Measurements from ENCODE around the gene CST7.

- RRBS = no CpG with 5 or more reads among the region's 26 CpGs
Observed at GRCh38 chr20:23902098-23903252, 22.9 kb upstream of the CST5 start.

- RRBS = no CpG with 5 or more reads among the region's 15 CpGs
Observed at GRCh38 chr20:23980939-23981525, 7.5 kb downstream of the GGTLC1 start.

DNA sequence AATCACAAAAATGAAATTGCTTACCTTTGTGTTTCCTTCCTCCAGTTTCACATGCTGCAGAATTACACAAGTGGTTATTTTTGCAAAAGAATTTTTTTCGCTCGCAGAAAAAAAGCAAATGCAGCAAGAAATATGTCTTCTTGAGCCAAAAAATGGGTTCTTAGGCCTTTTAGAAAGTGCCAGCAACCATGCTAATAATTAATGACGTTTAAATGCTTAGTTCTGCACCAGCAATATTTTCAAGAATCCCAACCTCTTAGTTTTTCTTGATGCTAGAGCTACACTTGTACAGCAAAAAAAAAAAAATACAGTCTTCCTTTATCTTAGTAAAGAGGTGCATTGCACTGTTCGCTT, 6.7 kb upstream of the SYNDIG1 start:
- RRBS = no CpG with 5 or more reads among the region's 4 CpGs

- RRBS = 95% methylated on average over 3 of the region's 17 CpGs
Observed at GRCh38 chr20:24948842-24949583, at the start of gene CST7. TSS of gene CST7 (plus strand) at chr20:24949269.

GRCh38 chr20:24991814-24992547, 570 bp downstream of the APMAP start:
- RRBS = 2% methylated on average over 7 of the region's 43 CpGs

- RRBS = no CpG with 5 or more reads among the region's 15 CpGs
Observed at GRCh38 chr20:25019596-25020235, 27.2 kb upstream of the APMAP start.

- RRBS = 0% methylated on average over 1 of the region's 46 CpGs
Observed at GRCh38 chr20:25032050-25033419, 25.4 kb downstream of the ACSS1 start.

DNA sequence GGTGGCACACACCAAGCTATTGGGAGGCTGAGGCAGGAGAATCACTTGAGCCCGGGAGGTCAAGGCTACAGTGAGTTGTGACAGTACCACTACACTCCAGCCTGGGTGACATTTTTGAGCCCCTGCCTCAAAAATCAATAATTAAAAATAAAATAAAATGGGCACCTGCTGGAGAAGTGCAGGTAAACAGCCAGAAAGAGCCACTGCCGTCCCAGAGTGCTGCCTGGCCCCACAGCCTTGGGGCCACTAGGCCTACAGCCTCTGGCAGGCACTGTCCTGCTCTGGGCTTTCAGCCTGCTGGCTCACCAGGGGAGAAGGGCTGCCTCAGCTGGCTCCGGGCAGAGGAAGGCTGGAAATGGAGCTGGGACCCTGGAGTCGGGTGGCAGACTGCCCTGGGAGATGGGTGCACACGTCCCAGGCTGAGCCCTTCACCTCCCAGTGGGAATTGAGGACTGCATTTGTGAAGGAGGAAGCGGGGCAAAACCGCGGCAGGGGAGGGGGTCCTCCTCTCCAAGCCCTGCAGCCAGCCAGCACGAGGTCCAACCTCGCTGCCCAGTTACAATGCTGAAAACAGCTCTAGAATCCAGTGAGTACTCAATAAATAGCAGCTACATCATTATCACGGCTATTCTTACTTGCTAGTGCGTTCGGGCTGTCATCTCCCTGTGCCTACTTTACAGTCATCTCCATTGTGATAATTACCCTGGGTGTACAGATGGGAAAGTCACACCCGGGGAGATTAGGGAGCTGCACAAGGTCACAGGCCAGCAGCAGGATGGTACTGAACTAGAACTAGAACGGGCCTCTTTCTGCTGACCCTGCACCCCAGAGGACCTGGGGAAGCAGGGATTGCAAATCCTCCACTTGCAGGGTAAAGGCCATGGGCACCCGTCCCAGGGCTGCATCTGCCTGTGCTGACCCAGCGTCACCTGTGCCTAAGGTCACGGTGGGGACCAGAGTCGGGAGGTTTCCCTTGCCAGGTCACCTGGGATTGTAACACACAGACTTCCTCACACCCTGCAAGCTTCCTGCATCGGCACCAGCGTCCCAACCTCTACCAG, 13.1 kb downstream of the ACSS1 start:
- RRBS = no CpG with 5 or more reads among the region's 21 CpGs

DNA sequence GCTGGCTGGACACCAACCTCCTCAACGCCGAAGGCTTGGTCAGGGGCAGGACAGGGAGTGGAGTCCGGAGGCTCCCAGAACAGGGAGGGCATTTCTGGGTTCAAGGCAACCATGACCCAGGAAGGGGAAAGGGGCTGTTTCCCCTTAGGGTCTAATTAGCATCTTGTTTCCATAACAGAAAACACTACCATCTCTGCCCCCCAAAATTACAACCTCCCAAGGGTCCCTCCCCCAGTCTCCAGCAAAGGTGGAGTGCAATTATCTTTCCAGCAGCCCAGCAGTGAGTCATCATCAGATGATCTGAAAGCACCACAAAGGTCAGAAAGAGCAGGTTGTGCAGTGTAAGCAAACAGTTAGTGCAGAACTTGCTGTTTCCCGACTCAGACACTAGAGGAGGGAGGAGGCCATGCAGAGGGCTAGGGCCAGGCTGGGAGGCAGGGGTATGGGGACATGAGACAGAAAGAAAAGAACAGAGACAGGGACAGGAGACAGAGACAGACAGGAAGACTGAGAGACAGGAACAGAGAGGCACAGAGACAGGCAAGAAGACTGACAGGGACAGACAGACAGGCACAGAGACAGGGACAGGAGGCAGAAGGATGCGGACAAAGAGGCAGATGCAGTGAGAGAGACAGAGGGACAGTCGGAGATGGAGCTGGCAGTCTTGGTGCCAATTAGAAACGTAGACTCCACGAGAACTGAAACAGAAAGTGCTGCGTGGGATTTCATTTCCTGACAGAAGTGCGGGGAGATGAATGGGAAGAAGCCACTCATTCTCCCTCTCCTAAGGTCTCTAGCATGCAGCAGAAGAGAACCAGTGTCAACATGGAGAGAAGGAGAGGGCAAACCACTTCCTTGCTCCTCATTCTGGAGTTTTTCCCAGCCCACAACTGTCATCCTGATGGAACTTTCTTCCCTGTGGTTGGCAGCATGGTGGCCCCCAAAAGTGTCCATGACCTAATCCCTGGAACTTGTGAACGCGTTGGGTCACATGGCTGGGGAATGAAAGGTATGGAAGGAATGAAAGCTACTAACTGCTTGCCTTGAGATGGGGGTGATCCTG, 62.6 kb downstream of the PYGB start:
- RRBS = 3% methylated on average over 2 of the region's 12 CpGs

GRCh38 chr20:25360873-25361418, 29.7 kb downstream of the ABHD12 start:
- RRBS = no CpG with 5 or more reads among the region's 7 CpGs

DNA sequence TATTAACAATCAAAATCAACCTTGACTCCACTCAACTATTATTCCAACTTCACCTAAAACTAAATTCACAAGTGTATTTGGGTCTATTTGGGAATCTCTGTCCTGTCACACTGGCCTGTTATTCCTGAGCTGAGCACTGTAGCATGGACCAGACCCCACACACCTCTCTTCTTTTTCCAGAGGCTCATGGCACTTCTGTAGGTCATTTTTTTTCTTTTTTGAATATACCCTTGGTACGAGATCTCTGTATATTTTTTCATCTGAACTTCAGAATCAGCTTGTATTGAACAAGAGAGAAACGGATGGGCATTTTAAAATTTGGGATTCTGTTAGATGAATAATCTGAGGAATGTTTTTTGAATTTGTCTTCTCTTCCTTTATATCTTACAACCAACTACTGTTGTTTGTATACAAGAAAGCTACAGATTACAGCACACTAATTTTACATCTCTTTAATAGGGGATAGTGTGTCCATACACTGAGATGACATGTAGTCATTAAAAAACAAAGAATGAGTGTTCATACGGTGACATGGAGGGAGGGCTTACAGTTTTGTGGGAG, 23.8 kb downstream of the ABHD12 start:
- RRBS = no CpG with 5 or more reads among the region's 3 CpGs

- RRBS = 2% methylated on average over 3 of the region's 22 CpGs
Observed at GRCh38 chr20:25389631-25389949, 1.0 kb downstream of the ABHD12 start.

DNA sequence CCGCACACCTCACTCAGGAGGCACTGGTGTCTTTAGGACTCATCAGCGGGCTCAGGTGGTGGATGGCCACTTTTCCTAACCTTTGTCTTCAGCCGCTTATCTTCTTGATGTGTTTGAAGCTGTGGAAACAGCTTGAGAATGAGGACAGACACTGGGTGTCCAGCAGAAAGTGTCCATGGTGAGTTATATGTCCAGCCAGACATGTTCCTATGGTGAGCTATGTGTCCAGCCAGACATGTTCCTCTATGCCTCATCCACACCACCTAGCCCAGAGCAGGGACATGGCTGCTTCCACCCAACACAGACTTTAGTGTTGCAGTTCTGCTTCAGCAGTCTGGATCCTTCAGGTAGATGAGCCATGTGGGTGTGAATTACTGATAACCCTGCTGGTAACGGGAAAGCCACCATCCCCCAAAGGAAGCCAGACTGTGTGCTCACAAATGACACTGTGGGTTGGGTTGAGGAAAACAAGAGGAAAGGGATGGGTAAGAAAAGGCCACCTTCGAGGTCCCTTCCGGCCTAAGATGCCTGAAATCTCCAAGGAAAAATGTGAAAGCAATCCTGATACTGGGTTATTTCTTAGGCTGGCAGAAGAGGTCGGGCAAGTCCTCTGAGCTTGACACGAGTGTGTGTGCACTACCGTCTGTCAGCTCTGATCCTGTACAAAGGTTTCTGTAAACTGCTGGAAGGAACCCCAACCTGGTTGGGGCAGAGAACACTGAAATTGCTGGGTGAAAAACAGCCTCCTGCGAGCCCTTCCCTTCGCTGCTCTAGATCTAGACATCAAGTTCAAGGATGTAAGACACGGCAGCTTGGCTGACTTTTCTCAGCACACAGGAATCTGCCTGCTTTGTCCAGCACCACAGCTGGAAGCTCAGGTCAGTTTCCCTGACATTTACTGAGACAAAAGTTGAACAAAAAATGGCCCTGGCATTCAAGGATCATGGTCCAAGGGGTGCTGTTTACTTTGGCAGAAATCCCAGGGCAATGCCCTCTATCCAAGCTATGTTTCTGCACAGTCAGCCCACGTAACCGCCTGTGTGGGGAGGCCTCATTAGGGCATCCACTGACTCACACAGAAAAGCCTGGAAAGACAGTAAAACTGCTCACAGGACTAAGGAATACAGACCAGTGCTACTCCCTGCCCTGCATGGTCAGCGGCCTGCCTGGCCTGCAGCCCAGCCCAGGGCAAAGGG, 77.7 kb downstream of the NINL start:
- RRBS = no CpG with 5 or more reads among the region's 15 CpGs

DNA sequence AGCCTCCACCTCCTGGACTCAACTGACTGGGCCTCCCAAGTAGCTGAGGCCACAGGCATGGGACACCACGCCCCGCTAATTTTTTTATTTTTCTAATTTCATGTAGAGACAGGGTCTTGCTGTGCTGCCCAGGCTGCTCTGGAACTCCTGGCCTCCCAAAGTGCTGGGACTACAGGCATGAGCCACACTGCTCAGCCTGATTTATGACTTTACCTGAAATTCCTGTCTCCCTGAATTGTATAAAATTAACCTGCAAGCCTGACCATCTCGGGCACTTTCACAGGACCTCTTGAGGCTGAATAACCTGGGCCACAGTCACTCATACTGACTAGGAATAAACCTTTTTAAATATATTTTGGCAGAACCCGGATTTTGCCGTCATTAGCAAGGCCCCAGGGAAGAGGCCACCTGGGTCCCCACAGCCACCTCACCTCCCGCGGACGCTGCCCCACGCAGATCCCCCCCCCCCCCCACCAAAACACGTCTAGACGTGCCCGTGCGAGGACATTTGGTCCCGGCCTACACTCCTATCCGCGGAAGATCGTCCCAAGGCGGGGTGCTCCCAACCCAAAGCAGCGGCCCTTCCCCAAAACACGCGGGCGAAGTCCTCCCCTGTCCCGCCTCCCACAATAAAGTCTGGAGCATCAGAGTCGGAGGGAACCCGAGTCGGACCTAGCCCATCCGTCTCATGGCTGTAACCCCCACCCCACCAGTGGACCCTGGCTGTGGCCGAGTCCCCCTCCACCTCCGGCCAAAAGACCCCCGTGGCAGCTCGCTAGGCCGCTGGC, 829 bp downstream of the ZNF337 start:
- RRBS = 4% methylated on average over 4 of the region's 32 CpGs

GRCh38 chr20:25859537-25860229, 163.0 kb upstream of the ZNF337 start:
- RRBS = no CpG with 5 or more reads among the region's 40 CpGs

- RRBS = no CpG with 5 or more reads among the region's 41 CpGs
Observed at GRCh38 chr20:29689271-29690028, 1568.0 kb upstream of the DEFB115 start.

GRCh38 chr20:29873853-29874271, 1383.6 kb upstream of the DEFB115 start:
- RRBS = no CpG with 5 or more reads among the region's 36 CpGs

- RRBS = no CpG with 5 or more reads among the region's 8 CpGs
Observed at GRCh38 chr20:30376488-30376709, 881.1 kb upstream of the DEFB115 start.

DNA sequence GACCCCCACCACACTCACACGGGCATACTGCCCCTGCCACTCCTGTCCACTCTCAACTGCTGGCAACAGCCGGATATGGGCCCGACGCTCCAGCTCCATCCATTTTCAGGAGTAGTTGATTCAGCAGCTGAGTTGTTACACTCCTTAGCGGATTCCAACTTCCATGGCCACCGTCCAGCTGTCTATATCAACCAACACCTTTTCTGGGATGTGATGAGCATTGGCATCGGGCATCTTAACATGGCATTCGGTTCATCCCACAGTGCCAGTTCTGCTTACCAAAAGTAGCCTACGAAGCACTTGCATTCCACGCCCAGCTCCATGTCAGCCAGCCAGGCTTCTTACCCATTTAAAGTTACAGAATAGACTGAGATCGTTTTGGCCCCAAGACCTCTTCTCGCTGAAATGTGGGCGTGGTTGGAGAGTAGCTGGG, 743.2 kb upstream of the DEFB115 start:
- RRBS = no CpG with 5 or more reads among the region's 13 CpGs

DNA sequence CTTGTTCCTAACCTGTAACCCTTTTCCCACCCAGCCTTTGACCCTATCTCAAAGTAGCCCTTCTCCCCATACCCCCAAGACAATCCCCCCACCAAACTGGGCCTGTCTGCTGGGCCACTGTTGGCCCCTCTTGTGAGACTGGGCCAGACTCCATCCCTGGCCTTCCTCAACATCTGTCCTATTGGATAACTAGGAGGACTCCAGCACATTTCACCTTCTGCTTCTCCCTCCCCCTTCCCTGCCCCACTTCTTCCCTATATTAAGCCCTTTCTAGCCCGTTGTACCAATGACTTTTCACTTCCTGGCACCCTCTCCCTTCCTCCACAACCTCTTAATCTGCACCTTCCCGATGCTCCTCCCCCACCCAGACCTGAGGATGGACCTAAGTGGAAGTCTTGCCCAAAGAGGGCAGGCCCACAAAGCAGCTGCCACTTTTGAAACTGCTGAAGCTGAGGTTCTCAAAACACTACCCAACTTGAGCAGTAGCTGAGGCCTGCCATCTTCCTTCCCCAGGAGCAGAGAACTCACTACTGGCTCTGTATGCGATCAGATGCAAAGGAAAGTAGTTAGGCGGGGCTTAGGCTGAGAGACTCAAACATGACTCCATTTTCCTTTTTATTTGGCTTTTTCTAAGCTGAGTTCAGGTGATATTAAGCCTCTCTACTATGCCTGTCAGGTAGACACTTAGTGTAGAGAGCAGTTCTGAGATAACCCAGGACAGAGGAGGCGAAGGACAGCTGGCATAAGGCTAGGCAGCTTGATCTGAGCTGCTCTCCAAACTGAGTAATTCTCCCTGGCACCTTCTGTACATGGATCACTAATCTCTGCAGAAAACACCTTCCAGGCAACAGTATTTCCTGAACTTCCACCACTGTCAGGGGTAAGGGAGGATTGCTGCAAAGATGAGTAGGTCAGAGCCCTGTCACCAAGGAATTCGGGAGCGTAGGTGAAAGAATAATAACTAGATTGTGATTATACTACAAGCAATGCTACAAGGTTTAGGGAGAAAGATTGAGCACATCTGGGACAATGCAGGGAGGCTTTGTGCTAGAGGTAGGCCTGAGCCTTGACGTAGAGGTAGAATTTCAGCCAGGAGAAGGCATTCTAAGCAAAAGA, 1.6 kb downstream of the HM13 start:
- RRBS = no CpG with 5 or more reads among the region's 8 CpGs